ENCODE results near the gene PFN2.

DNA sequence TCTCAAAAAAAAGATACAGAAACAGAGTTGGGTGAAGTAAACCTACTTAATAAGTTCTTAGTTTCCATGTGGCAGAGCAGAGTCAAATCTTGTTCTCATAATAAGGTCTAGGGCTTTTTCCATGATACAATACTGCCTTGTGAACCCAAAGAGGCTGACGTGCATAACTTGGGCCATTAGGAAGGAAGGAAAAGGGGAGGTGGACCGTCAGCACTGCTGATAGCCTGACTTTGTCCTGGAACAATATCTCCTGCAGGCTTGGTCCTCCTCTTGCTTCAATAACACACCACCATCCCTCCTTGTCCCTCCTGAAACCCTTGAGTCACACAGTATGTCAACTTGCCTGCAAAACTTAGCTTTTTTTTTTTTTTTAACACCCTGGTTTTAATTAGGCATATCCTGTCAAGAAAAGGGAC lies 67.2 kb downstream of the WWTR1 start:
- RRBS, result no CpG with 5 or more reads among the region's 2 CpGs

DNA sequence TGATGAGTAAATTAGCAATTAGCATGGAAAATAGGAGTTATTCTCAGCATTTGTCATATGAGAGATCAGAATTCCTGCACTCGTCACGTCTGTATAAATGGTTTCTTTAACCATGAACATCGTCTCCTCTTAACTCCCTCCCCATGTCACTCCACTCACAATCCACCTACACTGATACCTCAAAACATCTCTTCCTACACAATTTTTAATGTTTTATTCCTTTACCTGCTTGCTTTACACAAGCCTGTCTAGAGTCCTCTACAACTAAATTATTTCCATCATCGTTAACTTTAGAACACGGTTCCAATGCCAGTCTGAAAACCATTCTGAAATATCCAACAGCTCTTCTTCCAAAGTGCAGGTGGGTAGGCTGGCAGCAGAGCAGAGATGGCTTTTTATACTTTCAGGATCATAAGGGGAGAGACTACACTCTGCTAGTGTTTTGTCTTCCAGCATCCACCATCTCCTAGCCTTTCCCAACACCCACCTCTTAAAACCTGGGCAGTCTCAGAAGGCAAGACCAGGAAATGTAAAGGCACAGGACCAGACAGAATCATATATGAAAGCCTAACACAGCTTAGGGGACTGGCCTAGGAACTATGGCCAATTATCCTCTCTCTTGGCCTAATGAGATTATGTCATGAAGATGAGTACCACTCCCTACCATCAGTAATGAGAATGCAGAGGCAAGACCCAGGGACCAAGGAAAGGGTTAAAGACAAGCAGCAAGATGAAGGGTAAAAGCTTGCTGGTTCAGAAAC lies 45.0 kb downstream of the WWTR1 start:
- RRBS, result no CpG with 5 or more reads among the region's 5 CpGs

DNA sequence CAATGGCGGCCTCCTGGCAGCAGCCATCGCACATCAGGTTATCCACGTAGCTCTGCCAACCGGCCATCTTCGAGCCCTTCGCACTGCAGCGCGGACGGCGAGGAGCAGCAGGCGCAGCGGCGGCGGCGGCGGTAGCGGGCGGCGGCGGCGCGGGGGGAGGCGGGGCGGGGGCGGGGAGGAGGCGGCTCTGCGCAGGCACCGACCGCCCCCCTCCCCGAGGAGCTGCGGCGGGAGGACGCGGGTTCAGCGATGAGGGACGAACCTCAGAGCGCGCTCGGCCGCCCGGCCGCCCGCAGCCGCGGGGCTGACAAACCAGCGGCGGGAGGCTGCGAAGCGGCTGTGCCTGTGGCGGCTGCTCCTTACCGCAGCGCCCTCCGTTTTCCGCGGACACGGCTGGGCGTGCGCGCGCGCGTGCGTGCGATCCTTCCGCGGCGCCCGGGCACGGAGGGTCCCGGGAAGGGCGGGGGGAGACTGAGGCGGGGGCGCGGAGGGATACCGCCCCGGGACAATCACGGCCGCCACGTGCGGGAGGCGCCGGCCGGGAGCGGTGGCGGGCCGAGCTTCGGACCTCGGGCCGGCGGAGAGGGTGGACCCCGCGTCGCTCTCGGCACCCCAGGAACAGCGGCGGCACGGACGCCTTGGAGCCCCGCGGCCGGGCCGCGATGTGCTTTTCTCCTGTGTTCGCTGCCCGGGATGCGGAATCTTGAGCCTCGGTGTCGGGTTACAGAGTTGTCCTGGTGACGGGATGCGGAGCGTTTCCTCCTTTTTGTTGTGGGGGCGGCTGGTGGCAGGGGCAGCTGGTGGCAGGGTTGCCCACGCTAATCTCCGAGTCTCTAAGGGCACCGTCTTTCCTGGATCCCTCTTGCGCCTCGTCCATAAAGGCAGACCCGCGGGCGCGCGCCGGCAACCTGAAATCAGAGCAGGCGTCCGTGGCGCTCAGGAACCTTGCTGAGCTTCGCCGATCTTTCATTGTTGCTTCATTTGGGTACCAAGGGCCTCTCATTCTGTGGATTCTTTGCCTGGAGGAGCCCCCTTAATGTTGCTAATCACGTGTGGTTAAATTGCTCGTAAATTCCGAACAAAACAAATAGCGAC lies at the start of gene PFN2:
PFN2 (minus strand) TSS at position 106 of the 1,095 bp plus-strand sequence.
- RRBS, result 2% methylated on average over 29 of the region's 132 CpGs

- RRBS, result no CpG with 5 or more reads among the region's 2 CpGs
Measured at GRCh38 chr3:149971885-149972010, 1.1 kb upstream of the PFN2 start.

GRCh38 chr3:150050448-150051061 lies 79.9 kb upstream of the PFN2 start:
- RRBS, result no CpG with 5 or more reads among the region's 28 CpGs

DNA sequence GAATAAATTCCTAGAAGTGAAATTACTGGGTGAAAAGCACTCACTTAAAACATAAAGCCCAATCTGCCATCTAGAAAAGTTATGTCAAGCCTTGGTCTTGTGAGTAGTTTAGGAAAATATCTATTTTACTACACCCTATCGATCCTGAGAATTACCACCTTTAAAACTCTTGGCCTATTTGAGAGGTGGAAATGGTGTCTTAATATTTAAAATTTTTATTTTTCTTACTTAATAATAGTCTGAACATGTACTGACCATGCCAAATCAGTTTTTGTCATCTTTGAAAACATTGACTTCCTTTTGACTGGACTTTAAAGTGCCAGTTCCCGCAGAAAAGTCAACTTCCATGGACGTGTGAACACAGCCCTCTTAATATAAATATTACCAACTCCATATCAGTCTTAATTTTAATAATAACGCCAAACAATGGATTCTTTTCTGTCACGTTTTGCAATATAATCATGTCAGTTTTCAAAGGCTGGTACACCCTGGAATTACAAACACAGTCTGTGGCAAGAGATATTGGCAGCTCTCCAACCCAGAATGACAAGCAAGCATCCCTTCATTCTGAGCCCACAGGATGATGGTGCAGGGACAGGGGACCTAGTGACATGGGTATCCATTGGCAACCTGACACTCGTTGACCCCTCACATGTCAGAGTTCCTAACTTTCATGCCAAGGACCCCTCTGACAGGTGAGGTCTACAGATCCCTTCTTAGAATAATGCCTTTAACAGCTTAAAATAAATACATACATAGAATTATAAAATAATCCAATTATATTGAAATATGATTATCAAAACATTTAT lies 154.6 kb upstream of the TSC22D2 start:
- RRBS, result no CpG with 5 or more reads among the region's 6 CpGs

GRCh38 chr3:150308618-150309155 lies 99.4 kb upstream of the TSC22D2 start:
- RRBS, result no CpG with 5 or more reads among the region's 8 CpGs

- RRBS, result no CpG with 5 or more reads among the region's 9 CpGs
Measured at GRCh38 chr3:150617349-150618009, 14.4 kb downstream of the SELENOT start.

- RRBS, result no CpG with 5 or more reads among the region's 1 CpG
Measured at GRCh38 chr3:150737907-150738312, 25.1 kb downstream of the SIAH2 start.

DNA sequence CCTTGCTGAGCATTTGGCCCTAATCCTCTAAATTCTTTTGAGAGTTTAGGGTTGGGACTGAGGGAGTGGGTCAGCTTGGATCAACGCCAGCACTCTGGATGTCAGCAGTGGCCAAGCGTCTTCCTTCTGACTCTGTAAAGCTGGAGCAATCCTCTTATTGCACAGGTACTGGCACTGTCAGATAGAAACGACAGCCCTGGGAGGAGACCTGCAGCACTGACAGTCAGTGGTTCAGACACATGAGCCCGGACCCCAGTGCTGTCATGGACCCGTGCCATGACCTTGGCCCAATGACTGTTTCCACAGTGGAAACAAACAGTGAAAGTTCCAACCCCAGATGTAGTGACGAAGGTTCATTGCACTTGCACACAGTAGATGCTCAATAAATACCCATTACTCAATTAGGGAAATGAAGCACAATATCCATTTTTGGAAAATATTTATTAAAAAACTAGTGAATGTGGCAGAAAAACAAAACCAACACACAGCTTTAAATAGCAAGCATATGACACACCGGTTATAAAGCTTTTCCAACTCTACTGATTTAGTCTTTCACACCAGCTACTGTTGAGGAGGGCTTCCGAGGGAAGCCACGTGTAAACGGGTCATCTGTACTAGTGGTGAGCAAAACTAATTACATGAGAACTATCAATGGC lies 22.1 kb downstream of the SIAH2 start:
- RRBS, result no CpG with 5 or more reads among the region's 10 CpGs

- RRBS, result 2% methylated on average over 51 of the region's 84 CpGs
Measured at GRCh38 chr3:150762247-150763032, 529 bp downstream of the SIAH2 start.

GRCh38 chr3:150797922-150798965 lies 35.3 kb upstream of the SIAH2 start:
- RRBS, result no CpG with 5 or more reads among the region's 6 CpGs

DNA sequence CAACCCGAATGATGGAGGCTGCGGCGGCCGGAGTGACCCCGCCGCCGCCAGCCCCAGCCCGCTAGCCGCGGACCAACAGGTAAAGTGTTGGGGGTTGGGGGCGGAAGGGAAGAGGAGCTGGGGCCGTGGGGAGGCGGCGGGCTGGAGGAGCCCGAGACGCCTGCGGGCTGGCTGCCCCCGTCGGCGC lies 287 bp downstream of the MED12L start:
- RRBS, result 2% methylated on average over 8 of the region's 20 CpGs

DNA sequence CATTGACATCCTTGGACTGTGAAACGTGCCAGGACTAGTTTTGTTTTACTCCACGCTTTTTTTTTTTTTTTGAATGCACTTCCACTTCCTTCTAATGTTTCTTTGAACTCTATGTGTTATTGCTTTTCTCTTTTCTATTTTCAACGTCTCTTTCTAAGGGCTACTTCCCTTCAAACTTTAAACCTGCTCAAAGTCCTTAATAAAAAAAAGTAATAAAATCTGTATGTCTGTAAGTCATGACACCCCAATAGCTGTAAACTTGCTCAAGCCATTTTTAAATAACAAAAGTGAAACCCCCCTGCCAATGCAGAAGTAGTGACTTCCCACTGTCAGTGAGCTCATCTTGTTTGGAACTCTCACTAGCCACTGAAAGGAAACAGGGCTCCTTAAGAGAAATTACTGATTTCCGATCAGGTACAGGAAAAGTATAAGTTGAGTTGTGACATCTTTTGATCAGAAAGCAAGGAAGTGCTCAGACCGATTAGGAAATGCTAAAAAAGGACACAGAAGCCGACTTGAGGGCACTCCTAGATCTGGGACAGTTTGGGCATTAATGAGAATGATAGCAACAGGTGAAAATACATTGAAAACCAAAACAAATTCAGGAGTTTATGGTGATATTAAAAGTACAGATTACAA lies 27.6 kb upstream of the GPR171 start:
- RRBS, result no CpG with 5 or more reads among the region's 6 CpGs

DNA sequence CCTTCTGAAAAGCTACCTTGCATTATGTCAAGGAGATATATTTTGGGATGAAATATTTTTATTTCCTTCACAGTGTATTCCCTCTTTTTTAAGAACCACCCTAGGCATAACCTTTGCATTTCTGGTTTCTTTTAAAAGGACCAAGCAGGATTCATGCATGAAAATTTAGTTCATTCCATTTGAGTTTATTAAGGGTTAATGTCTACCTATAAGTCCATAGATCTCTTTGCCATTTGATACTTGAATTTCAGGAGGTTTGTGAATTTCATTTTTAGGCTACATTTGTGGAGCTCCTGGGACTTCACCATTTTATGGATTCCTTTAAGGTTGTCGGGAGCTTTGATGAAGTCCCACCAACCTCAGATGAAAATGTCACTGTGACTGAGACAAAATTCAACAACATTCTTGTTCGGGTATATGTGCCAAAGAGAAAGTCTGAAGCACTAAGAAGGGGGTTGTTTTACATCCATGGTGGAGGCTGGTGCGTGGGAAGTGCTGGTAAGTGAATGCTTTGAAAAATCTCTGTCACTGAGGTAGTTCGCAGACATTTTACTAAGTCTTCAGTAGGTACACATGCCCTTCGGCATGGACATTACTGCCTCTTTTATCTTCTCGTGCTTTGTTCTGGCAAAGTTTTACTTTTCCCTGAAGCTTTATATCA lies 3.3 kb downstream of the AADAC start:
- RRBS, result no CpG with 5 or more reads among the region's 6 CpGs

DNA sequence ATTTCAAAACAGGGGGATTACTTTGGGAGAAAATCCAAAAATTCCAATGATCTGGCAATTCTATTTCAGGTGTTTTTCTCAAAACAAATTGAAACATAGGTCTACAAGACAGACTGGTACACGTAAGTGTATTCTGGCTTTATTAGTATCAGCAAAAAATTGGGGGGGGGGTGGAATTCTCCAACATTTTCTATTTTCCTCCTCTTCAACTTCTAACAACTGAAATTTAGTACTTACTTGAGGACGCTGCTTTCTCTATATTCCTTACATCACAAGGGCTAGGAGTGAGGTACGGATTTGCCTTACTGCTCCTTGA lies 18.5 kb downstream of the AADAC start:
- RRBS, result no CpG with 5 or more reads among the region's 3 CpGs

GRCh38 chr3:151839054-151839253 lies 25.0 kb downstream of the AADAC start:
- RRBS, result no CpG with 5 or more reads among the region's 6 CpGs

- RRBS, result no CpG with 5 or more reads among the region's 2 CpGs
Measured at GRCh38 chr3:152259394-152259780, 9.3 kb upstream of the MBNL1 start.

DNA sequence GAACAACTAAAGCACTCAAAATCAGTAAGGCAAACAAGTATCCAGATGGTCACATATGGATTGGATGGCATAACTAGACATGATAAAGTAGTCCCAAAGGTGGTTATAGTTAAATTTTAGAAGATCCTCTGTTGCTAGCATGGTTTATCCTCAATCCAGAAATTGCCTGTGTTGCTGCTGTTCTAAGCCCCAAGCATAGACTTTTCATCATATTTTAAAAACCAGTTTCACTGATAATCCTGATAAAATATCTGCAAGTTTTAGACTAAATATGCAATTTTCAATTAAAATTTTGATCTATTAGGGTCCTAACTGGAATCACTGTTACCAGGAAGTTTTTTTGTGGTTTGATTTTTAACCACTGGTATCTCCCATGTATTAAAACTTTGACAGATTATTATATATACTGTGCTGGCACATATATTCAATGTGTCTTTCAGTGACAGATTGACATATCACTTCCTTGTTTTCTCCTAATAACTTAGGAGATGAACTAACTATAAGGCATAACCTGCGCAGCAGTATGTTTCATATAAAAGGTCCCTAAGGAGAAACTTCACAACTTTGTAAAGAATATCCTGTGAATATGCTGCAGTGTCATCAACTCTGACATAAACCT lies 35.5 kb downstream of the MBNL1 start:
- RRBS, result no CpG with 5 or more reads among the region's 1 CpG

All from AG10803 (cell line).